Mesangial cell (primary cell): ENCODE data around the genes RNF41, ANKRD52 and COQ10A.

- RAMPAGE, long total RNA = no peak
Observed at GRCh38 chr12:55874261-55874952, 31.7 kb upstream of the MMP19 start.

DNA sequence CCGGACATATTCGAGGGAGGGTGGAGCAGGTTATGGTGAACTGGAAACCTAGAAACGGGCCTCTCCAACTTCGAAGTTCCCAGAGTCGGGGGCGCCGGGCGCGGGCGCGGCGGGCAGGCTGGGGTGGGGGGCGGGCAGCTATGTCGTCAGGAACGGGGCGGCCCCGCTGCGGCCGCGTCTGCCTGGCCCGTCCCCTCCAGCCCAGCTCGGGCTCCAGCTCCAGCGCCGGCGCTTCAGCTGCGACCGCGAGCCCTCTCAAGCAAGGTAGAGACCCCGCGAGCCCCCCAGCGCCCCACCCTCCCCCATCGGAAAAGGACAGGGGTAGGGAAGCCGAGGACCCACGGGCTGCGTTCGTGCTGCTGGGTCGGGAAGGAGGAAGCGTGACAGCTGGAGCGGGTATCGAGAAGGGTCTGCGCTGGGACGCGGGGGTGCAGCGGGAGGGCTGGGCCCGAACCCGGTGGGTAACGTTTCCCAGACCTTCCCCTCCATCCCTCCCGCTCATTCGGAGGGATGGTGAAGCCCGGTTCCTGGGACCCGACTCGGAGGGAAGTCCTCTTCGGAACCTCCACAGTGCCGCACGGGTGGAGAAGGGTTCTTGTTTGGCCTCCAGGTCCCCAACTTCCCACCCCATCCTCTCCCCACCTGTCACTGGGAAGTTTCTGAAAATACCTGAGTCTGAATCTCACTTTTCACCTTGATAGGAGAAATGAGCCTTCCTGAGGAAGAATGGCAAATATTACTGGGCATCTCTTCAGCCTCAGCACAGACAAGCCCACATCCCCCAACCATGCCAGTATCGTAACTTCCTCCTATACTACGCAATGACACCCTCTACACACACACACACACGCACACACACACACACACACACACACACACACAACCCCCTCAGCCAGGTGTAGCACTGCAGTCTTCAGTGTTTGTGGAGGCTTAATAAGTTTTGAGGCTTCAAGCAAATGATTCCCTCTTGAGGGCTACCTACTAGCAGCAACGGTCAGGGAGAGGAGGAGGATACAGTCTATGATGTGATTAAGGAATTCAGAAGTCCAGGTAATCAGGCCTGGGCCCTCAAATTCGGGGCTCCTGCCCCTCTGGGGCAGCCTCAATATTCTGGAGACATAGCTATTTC, 1.3 kb downstream of the DGKA start:
- RAMPAGE, long total RNA = no peak

GRCh38 chr12:55934038-55934356, 3.0 kb downstream of the DGKA start:
- RAMPAGE, long total RNA = no peak

- RAMPAGE, long total RNA = no peak
Observed at GRCh38 chr12:55958416-55958903, 7.4 kb downstream of the PMEL start.

- RAMPAGE, long total RNA = no peak
Observed at GRCh38 chr12:55994304-55994776, 2.7 kb upstream of the SUOX start.

DNA sequence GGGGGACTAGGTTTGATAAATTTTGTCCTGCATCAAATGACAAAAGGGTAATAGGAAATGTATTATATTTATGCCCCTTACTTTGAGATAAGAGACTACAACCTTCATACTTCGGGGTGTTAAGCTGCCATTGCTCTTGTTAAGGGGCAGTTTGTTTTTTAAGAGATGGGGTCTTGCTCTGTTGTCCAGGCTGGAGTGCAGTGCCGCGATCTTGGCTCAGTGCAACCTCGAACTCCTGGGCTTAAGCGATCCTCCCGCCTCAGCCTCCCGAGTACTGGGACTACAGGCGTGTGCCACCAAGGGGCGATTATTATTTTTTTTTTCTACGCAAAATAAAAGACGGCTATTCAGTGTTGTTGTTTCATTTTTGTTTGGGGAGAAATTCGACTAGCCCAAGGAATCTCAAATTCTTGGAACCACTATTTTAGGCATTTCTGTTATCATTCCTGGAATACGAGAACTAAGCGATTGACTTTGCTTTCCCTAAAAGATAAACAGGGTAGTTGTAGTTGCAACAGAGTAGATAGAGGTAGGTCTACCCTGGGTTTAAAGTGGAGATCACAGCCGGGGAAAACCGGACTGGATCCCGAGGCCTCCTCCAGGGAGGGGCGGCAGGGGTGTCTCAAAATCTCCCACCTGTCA, 621 bp upstream of the SUOX start:
- RAMPAGE, long total RNA = no peak

GRCh38 chr12:56078791-56079689, 925 bp upstream of the ERBB3 start:
- RAMPAGE, long total RNA = no peak

DNA sequence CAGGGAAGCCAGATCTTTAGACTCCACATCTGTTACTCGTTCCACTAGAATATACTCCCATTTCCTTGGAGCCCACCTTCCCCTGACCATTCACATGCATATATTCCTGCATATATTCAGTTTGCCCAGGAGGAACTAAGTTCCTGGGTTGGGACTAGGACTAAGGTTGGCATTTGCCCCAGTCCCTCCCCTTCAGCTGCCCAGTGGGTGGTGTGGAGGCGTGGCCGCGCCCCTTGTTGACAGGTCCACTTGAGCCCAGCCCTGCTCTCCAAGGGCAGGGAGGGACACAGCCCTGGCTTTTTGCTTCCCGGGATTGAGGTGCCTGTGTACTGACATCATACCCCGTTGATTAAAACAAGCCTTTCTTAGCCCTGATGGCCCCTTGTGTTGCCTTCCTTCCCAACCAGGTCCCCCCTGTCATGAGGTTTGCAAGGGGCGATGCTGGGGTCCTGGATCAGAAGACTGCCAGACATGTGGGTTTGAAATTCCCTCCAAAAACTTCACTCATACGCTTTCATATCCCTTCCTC, 7.3 kb downstream of the ERBB3 start:
- RAMPAGE, long total RNA = no peak

DNA sequence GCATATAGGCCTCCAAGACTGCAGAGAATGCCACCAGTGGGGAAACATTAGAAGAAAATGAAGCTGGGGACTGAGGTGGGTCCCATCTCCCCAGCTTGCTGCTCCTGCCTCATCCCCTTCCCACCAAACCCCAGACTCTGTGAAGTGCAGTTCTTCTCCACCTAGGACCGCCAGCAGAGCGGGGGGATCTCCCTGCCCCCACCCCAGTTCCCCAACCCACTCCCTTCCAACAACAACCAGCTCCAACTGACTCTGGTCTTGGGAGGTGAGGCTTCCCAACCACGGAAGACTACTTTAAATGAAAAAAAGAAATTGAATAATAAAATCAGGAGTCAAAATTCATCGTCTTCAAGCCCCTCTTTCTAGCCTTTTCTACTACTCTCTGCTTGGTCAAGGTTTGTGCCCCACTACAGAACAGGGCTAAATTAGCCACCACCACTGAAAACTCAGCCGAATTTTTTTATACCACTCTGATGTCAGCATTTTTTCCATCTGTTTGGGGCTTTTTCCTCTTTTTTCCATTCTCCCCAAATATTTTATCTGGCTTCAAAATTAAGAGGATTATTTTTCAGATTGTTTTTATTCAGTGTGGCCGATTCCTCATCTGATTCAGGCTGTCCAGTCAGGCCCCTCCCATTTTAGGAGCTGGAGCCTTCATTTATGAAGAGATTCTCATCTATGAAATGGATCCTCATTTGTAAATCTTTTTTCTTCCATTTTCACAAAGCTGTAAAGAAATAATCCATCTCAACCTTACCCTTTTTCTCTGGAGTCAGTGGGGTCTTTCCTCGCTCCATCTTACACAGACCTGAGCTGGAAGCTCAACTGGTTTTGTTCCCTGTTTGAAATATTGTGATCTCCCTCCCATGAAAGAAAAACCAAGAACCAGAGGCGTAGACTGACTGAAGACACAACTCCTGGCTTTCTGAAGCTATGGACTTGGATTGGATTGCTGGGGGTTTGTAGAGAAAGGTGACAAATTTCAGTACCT, 3.3 kb upstream of the RPL41 start:
- RAMPAGE, long total RNA = no peak

DNA sequence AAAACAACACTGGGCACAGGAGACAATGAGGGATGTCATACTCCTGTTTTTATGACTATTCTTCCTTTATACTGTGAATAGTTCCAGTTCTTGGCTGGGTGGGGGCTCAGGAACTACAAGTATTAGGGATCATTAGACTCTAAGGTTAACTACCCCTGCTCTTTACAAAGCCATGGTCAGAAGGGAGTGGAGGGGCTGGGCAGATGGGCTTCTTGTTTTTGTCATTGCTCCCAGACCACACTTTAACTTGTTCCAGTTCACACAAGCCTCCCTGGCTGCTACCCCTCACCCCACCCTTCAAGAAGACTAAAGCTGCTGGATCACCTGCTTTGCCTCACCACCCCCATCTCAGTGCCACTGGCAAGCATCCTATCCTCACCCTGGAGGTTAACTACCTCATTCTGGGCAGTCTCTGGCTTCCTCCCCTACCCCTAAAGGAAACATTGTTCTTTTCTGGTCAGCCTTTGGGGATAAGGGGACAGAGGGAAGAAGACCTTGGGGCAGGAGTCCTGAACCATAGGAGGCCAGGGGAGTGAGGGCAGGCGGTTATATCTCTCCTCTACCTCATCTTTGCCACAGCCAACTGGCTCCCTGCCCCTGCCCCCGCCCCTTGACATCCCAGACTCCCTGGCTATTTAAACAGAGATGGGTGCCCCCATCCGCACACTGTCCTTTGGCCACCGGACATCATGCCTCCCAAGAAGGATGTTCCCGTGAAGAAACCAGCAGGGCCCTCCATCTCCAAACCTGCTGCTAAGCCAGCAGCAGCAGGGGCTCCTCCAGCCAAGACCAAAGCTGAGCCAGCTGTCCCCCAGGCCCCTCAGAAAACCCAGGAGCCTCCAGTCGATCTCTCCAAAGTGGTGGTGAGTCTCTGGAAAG, 1.1 kb downstream of the MYL6B start:
- RAMPAGE, long total RNA = no peak

DNA sequence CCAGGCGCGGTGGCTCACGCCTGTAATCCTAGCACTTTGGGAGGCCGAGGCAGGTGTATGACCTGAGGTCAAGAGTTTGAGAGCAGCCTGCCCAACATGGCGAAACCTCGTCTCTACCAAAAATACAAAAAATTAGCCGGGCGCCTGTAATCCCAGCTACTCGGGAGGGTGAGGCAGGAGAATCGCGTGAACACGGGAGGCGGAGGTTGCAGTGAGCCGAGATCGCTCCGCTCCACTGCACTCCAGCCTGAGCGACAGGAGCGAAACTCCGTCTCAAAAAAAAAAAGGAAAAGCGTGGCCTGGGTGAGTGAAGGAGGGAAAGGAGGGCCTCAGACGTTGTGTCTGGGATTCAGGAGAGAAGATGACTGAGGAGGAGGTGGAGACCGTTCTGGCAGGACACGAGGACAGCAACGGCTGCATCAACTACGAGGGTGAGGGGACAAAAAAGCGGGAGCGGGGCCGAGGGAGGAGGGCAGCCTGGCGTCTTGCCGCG, 998 bp upstream of the MYL6 start:
- RAMPAGE, long total RNA = no peak

DNA sequence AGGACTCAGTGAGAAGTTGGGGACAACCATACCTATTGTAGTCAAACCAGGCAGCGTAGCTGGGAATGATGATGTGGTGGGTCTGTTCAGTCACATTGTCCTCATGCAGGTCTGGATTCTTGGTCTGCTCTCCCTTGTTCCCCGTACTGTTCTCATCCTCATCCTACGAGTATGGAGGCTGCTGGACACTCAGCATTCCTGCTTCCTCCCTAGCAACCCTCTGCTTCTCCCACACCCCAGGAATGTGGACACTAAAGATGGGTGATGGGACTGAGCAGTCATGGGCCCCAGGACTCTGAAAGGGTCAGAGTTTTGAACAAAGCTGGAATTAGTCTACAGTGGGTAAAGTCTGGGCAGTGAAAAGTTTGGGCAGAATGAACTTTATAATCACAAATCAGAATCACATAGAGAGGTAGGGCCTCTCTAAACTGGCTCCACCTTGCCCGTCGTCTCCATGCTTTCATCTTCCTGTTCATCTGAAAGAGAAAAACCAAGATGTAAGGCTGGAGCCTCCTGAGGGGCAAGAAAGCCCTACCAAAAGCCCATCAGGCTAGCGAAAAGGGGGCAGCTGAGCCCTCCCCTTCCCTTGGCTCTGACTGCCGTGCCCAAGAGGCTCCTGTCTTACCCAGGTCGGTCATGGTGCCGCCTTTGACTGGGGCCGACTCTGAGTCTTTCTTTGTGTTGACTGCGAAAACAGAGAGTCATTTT, 10.8 kb downstream of the SMARCC2 start:
- RAMPAGE, long total RNA = no peak

GRCh38 chr12:56188508-56189033, 712 bp downstream of the SMARCC2 start:
- RAMPAGE, long total RNA = no peak

DNA sequence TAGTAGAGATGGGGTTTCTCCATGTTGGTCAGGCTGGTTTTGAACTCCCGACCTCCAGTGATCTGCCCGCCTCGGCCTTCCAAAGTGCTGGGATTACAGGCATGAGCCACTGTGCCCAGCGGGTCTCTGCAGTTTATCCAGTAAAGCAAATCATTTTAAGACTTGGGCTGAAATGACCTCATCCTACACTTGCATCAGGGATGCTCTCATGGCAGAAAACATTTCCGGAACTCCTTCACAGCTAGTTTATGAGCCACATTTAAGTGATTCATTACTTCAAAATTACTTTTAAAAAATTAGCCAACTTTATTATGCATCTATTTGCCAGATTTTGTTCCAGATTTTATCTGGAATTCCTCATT, 7.5 kb upstream of the SMARCC2 start:
- RAMPAGE, long total RNA = no peak

DNA sequence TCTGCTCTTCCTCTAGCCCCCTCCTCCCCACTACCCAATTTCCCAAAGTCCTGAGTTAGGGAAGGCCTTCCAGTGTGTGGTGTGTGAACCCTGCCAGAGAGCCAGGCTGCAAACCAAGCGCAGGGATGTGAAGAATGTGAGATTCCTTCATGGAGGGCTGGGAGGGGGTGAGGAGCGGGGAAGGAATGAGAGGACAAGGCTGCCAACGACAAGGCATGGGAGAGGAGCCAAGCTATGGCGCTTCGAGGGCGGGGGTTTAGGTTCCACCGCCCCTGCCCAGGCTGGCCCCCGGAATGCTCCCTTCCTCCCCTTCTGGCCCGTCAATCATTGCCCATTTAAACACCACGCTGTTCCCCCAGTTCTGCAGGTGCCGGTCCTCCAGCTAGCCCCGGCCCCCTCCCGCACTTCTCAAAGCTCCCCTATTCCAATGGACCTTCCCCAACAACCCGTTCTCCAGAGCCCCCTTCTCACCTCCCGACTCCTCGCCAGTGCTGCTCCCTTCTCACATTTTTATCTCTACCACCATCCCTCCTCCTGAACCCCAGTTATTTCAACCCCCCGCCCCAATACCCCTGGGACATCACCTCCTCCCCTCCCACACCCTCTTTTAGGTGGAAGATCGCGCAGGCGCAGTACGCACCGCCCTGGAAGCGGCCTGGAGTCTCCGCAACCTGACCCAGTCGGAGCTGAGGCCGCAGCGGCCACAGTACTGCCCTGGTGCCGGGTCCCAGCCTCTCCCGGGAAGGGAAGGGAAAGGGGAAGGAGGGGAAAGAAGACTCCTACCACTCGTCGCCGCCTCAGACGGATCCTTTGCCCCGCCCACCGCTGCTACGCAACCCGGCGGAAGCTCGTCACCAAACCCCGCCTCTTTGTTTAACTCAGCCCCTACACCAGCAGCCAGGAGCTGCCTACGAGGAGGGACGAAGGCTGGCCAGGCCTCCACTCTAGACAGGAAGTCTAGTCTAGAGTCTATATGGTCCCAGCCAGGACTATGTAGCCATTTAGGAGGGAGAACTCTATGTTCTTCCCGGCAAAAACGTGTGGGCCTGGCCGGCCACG, at the start of gene RNF41:
TSS of gene RNF41 (minus strand) at position 803 of the 1,059 bp plus-strand sequence.
- RAMPAGE, long total RNA = start-site peak on the minus strand centred at position 822 of the sequence, 57 bp wide, 93 reads; start-site peak on the plus strand centred at position 910 of the sequence, 52 bp wide, 35 reads

DNA sequence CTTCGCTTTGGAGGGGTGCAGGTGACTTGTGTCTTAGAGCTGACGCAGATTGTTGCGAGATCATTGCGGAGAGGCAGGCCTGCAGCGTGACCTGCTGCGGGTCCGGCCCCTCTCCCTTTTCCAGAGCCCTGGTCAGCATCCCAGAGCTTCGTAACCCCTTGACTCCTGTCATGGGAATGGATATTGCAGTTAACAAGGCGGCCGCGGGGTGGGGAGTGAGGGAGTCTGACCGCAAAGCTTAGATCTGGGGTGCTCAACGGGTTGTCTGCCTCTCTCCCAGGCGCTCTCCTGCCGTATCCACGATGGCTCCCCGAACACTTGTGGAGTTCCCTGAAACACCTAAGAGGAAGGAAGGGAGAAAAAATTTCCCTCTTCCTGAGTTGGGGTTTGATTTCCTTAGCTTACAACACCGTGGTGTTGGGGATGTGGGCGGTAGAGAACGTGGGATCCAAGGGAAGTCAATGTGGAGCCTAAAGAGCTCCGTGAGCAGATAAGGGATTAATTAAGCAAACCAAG, 515 bp upstream of the RNF41 start:
- RAMPAGE, long total RNA = no peak

DNA sequence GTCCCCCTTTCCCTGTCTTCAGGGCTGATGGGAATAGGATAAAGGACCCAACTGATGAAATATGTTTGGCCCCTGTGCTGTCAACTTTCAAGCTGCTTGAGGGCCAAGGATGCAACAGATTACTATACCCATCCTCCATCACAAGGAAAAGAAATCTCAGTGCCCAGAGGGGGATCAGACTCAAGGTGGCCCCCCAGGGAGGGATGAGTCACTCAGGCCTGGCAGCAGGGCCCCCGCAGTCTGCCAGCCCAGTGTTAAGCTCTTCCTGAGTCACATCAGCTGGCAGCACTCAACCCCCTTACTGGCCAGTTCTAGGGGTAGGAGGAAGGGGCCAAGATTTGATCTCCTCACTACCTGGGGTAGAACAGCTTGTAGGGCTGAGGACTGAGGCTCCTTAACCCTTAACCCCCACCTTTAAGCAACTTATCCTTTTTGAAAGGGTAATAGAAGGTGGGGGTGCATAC, 1.6 kb downstream of the ANKRD52 start:
- RAMPAGE, long total RNA = no peak

GRCh38 chr12:56258186-56259285, at the start of gene ANKRD52:
Gene ANKRD52 (minus strand): TSS chr12:56258384.
- RAMPAGE, long total RNA = no peak

DNA sequence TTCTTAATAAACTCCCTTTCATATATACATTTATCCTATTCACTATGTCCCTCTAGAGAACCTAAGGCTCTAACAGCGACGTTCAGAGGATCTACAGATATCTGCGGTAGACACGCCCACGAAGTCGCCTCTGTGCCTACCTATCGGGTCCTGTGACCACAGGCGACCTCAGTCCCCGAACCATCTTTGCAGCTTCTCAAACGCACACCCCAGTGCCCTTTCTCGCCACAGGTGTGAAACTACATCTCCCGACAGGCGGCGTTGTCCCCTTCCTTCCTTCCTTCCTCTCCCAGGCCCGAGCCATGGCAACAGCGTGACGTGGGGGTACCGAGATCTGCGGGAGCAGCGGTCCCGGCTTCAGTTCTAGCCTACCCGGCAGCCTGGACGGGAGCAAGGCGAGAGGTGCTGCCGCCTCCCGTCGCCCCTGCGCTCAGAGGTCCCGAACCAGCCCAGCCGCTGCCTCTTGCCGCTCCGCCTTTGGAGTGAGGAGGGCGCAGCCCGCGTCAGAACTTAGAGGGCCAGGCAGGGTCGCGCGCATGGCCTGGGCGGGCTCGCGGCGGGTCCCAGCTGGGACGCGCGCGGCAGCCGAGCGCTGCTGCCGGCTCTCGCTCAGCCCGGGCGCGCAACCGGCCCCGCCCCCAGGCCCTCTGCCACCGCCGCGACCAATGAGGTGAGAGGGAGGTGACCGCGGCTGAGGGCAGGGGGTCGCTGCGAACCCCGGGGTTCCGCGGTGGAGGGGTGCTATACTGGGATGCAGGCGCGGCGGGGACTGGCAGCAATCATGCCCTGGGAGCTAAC, at the start of gene COQ10A:
TSS of gene COQ10A (plus strand) at position 360 of the 798 bp plus-strand sequence.
- RAMPAGE, long total RNA = no peak

DNA sequence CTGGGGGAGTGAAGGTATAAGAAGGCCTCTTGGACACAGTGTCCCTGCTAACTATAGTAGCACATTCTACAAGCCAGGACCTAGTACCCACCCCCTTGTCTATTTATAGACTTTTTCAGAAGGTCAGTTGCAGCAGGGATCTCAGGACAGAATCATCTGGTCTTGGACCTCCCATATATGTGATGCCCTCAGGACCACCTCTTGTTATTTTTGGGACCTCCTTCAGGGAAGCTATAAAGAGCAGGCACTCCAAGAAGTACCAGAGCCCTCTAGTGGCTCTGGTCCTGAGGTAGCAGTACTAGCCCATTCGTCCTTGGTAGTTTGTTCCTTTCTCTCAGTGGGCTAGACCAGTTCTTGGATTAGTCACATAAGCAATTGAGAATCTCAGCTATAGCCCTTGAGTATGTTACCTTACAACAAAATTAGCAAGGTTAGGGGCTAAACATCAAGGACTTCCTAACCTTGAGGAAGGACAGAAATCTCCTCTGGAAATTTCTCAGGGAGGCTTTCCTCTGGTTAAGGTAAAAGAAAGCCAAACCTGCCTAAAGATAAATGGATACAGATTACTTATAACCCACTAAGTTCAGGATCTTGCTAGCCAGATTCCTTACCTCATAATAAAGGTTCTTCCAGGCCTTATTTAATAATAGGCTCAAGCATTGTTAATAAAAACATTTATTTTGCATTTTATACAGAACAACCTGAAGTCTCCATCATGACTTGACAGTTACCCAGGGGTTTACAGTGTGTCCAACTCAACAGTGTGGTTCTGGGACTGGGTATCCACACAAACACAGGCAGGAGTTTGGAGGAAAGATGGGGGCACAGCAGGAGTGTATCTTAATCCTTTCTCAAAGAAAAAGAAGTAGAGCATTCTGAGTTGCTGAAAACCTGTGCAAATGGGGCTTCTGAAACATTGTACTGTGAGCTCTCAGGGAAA, 4.6 kb downstream of the COQ10A start:
- RAMPAGE, long total RNA = no peak